B cell (primary cell): ENCODE measurements around the gene BBIP1.

GRCh38 chr10:110872734-110873065 lies 972 bp downstream of the PDCD4 start:
- PRO-cap = bidirectional peak, plus-strand start at chr10:110872967, minus-strand start at chr10:110872832
- CAGE, long polyA plus RNA = no peak

DNA sequence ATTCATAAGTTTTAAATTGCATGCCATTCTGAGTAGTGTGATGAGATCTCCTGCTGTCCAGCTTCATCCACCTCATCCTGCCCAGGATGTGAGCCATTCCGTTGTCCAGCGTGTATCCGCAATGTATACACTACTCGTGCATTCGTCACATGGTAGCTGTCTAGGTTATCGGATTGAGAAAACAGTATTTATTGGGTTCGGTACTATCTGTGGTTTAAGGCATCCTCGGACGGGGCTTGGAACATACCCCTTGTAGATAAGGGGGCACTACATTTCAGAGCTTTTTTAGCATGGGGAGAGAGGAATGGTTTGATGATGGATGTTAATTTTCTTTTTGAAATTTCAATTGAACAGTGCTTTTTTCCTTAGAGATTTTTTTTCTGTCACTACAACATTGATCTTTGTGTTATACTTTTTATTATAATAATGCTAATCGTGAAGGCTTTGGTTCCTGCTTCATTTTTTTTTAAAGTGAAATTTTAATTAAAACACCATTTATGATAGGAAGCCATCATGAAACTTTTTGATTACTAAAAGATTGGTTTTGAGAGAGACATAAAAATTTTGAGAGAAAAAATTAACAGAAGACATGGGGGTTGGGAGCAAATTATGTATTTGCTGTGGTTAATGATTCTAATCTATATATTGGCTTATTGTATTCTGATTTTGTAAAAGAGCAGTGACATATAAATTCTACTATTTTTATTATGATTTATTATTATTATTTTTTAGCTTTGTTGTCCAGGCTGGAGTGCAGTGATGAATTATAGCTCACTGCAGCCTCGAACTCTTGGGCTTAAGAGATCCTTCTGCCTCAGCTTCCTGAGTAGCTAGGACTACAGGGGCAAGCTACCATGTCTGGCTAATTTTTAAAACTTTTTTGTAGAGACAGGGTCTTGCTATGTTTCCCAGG lies 12.6 kb downstream of the PDCD4 start:
- PRO-cap = no peak
- CAGE, long polyA plus RNA = no peak

DNA sequence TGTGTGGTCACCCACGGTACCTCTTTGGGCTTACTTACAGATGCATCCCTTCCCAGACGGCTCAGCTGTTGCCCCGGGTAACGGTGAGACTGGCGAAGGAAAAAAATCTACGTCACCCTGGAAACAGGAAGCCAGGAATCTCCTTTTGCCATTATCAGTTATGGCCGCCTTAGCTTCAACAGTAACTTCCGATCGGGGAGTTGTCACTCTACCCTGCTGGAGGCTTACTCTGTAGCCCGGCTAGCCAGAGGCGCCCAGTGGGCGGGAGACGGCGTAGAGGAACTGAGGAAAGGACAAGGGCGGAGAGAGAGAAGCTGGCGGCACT lies at the start of gene BBIP1:
Gene BBIP1 (minus strand): TSS at position 98 of the 325 bp plus-strand sequence.
- PRO-cap = bidirectional peak, plus-strand start outside the sequence, minus-strand start at position 280 of the sequence
- CAGE, long polyA plus RNA = no peak

- PRO-cap = no peak
- CAGE, long polyA plus RNA = no peak
Measured at GRCh38 chr10:111077597-111078254, 897 bp downstream of the ADRA2A start.

DNA sequence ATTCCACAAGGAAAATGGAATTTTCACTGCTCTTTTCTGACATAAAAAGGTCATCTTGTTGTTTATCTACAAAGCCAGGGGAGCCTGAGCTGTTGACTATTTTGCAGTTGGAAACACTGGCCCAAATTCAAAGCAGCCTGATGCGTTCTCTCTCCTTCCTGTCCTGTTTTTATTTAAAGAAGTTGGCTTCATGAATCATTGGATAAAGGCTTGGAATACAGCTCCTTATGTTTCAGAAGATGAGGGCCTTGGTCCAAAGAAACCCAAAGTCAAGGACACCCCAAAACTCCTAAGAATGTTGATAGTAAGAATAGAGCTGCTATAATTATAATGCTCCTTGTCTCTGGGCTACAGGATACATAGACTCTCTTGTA lies 106.6 kb downstream of the ADRA2A start:
- PRO-cap = no peak
- CAGE, long polyA plus RNA = no peak

- PRO-cap = no peak
- CAGE, long polyA plus RNA = no peak
Measured at GRCh38 chr10:112333171-112333890, 40.6 kb upstream of the ACSL5 start.

- PRO-cap = no peak
- CAGE, long polyA plus RNA = no peak
Measured at GRCh38 chr10:112385057-112385690, 11.3 kb downstream of the ACSL5 start.

- PRO-cap = no peak
- CAGE, long polyA plus RNA = no peak
Measured at GRCh38 chr10:112429583-112430210, 17.0 kb downstream of the ZDHHC6 start.

- PRO-cap = no peak
- CAGE, long polyA plus RNA = no peak
Measured at GRCh38 chr10:112652359-112652707, 205.3 kb downstream of the VTI1A start.

DNA sequence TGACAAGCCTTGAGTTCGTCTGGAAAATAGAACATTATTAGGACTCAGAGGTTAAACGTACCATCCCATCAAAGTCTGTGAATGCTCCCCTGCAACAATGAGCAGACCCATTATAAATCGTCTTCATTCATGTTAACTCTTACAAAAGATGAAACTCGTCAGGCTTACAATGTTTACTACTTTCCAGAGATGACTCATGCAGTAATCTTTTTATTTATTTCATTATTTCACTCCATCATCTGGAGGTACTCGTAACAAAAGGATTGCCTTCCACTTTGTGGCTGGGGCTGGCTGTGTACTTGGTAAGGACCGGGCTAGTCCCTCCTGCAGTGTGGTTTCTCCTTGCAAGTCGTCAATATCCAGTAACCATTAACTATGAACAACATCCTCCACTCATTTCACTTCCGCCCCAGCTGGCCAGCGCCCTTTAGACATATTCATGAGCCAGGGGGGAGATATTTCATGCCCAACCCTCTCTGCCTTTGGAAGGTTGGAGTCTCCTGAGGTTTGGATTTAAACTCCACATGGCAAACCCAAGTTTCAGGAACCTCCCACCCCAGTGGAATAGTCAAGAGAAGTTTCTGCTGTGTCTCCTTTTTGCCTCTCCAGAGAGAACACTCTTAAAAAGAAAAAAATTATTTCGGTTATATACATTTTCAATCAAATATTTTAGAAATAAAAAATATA lies 206.8 kb upstream of the TCF7L2 start:
- PRO-cap = no peak
- CAGE, long polyA plus RNA = no peak

DNA sequence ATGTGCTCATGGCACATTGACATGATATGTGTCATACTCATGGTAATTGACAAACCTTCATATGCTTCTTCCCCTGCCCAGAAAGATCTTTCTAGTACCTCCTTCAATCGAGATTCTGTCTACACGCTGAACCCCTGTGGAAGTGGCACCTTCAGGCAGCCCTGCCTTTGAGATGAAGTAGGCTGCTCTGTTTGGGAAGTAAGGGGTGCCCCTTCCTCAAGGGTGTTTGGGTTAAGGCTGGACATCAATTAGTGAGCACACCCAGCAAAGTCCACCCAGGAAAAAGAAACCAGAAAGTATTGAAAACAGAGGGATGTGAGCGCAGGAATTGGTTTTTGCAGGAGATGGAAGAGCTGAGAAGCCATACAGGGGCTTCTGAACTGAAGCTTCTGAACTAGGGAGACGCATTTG lies 98.7 kb upstream of the TCF7L2 start:
- PRO-cap = no peak
- CAGE, long polyA plus RNA = no peak

DNA sequence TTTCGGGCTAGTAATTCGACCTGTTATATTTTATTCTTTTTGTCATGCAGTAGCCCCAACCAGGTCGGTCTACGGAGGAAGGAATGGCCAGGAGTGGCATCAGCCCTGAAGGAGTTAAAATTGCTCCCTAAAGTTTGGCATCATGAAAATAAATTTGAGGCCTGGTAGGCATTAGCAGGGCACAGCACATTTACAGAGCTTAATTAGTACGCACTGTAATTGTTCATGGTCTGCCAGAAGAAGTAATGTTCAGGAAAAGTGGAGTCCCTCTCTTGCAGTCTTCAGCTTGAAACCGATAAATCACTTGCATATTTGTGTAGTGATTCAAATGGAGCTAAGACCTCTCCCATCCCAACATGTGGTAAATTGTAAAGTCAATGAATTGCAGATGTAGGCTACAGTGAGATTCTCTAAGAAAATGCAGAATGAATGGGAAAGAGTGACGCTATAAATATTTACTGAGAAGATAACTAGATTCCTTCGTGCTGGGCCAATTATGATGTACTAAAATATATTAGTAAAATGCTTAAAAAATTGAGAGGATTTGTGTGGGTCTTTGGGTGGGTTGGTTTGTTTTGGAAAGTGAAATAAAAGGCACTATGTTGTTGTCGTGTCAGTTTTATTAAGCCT lies 8.2 kb downstream of the TCF7L2 start:
- PRO-cap = no peak
- CAGE, long polyA plus RNA = no peak

GRCh38 chr10:112986234-112986748 lies 36.2 kb downstream of the TCF7L2 start:
- PRO-cap = no peak
- CAGE, long polyA plus RNA = no peak

DNA sequence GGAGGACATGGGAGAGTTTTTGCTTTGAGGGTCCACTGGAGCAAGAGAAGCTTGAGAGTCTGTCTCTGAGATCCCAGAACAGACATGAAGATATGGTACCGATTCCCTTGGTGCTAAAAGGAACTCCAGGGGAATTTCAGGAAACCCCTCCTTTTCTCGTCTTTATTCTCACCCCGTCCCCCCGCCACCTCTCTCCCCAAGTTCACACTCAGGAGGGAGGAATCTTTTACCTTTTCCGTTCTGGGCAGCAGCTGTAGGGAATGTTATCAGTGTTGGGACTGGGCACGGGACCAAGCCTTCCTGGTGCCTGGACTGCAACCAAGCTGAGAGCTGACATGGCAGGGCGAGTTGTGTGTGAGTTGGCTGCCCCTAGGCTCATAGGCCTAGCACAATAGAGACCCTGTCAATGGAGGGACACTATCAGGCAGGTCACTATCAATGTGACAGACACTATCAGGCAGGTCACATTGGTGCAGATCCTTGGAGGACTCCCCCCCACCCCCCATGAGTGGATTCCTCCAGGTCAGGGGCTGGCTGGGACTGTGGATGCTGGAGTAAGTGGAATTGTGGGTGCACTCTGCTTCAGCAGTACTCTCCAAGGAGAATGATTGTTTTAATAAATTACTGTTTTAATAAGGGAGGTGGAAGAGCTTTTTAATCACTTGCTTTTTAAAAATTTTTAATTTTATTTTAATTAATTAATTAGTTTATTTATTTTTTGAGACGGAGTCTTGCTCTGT lies 121.5 kb downstream of the TCF7L2 start:
- PRO-cap = no peak
- CAGE, long polyA plus RNA = no peak

GRCh38 chr10:113087173-113087985 lies 137.3 kb downstream of the TCF7L2 start:
- PRO-cap = no peak
- CAGE, long polyA plus RNA = no peak

DNA sequence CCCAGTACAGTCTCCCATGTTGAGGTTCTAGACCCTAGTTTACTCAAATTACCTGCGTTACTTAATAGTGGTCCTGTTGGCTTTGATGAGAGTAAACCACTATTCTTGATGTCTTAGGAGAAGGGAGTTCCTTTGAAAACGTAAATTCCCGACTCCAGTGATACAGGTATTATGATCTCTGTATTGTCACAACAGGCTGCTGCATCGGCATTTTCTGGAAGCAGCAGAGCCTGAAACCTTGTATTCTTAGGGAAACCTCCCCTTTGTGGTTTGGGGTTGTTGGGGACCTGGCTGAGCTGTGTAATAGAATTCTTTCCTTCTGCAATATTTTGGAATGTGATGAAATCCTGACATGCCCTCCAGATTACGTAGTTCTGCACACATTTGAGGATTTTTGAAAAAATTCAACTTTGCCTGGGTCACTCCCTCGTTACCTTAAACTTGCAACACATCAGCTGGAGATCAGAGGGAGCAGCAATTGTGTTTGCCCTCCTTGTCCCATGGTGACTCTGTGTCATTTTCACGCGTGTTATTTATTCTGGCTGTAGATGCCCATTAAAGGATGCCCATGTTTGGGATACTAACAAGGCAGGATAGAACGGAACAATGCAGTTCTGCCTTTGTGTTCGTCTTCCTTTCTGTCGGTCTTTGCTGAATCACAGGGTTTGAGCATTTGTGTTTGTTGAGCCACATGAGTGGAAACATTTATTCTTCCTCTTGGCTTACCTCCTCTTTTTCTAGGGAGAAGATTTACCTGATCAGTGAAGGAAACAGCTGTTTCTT lies 181.6 kb downstream of the TCF7L2 start:
- PRO-cap = no peak
- CAGE, long polyA plus RNA = no peak

DNA sequence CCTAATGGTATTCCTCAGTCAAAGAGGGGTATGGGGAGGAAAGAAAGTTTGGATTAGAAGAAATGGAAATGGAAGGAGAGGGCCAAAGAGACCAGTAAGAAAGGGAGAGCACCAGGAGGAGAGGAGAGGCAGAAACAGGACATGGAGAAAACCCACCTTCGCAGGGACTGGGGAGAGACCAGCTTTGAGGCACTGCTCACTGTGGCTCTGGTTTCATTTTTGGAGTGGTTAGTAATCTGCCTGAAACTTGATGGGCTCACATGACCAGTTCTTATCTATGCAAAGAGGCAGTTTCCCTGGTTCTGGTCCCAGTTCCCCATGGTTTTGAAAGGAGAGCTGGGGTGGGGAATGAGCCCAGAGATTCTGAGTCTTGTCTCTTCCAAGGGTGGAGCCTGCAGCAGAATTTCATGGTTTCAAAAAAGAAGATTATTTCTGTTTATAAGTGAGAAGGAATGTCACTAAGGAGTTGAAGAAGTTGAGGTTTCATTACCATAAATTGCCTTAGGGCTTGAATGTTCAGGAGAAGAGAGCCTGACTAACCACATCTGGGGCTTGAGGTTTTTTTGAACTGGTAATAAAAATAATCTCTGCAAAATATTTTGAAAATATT lies 190.3 kb upstream of the HABP2 start:
- PRO-cap = no peak
- CAGE, long polyA plus RNA = no peak

GRCh38 chr10:113381860-113382290 lies 171.0 kb upstream of the HABP2 start:
- PRO-cap = no peak
- CAGE, long polyA plus RNA = no peak

GRCh38 chr10:113491837-113492578 lies 60.8 kb upstream of the HABP2 start:
- PRO-cap = no peak
- CAGE, long polyA plus RNA = no peak

GRCh38 chr10:113621832-113622320 lies 42.0 kb downstream of the NRAP start:
- PRO-cap = no peak
- CAGE, long polyA plus RNA = no peak